Liver (tissue), 9 donors: ENCODE results near the genes TLCD4, SNX7 and PLPPR5.

GRCh38 chr1:94819207-94819643 lies 932 bp upstream of the SLC44A3 start:
- PRO-cap, 5 experiments = no peak in any of the 5 experiments
- RAMPAGE, long total RNA, 2 experiments = no peak in any of the 2 experiments
- RRBS = no CpG with 5 or more reads among the region's 3 CpGs

DNA sequence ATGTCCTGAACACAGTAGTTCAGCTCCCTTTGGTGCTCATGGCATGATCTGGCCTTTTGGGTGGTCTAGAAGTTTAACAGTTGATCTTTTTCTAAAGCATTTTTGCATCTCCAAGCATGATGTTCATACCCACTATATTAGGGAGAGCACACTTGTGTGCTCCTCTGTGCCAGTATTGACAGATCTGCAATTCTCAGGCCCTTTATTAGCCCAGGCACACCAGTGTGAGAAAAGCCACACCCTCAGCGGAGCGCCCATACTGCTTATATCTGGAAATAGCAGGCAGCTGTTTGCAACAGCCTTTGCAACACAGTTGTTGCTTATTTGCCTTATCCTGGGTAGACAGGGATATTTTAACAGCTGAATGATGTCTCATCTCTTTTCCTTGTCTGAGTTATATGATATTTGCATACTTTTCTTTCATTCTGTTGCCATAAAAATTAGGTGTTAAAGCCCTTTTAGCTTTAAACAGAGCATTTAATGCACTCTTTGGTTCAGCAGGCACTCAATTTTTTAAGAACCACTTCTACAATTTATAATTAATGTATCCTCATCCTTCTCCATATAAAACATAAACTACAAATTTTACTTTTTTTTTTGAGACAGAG lies 34.0 kb downstream of the CNN3 start:
- PRO-cap, 5 experiments = no peak in any of the 5 experiments
- RAMPAGE, long total RNA, 2 experiments = no peak in any of the 2 experiments
- RRBS = no CpG with 5 or more reads among the region's 2 CpGs

DNA sequence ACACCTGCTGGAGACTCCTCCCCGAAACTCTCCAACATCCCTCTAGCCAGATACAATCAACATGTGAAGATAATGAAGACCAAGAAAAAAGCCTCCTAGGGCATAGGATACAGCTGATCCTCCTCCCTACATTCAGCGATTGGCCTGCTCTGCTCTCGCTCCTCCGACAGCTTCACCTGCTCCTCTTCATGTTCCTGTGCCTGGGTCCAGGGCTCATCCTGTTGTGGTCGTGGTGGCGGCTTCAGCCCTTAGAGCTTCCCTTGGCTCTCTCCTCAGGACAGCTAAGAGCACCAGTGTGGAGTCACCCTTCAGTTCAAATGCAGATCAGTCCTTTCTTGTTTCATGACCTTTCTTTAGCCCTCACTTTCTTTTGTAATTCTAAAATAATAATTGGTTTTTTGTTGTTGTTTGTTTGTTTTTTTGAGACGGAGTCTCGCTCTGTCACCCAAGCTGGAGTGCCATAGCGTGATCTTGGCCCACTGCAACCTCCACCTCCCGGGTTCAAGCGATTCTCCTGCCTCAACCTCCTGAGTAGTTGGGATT lies 18.7 kb downstream of the CNN3 start:
- PRO-cap, 5 experiments = no peak in any of the 5 experiments
- RAMPAGE, long total RNA, 2 experiments = no peak in any of the 2 experiments
- RRBS = no CpG with 5 or more reads among the region's 11 CpGs

- PRO-cap, 5 experiments = peak in 1 of 5 experiments; most common minus-strand start chr1:94928265 (in 1)
- RAMPAGE, long total RNA, 2 experiments = no peak in any of the 2 experiments
- RRBS = no CpG with 5 or more reads among the region's 7 CpGs
Measured at GRCh38 chr1:94928228-94929064, 1.5 kb upstream of the CNN3 start.

DNA sequence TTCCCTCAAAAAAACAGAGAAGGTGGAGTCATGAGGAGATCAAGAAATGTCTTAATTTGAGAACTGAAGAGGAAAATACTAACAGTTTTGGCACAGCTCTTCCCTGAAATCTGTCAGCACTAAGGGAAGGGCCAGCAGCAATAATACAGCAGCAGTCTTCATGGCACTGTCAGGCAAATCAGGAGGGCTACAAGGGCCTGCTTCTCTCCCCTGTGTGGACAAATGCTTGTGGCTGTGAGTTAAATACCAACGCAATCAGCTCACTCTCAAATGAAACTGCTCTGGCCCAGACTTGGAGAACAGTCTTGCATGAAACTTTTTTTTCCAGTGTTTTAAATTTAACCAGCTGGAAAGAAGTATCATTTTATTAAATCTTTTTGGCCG lies 20.5 kb upstream of the CNN3 start:
- PRO-cap, 5 experiments = no peak in any of the 5 experiments
- RAMPAGE, long total RNA, 2 experiments = no peak in any of the 2 experiments
- RRBS = no CpG with 5 or more reads among the region's 2 CpGs

DNA sequence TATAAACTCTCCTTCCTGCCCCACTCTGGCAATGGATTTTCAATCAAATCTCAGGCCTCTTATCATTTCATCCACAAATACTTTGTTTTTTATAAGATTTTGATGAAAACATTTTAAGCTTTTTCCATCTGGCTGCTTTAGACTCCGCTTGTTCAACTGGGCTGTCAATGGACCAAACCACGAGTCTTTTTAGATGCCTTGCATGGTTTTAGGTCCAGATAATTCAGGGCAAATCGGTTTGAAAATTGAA lies 46.3 kb upstream of the CNN3 start:
- PRO-cap, 5 experiments = no peak in any of the 5 experiments
- RAMPAGE, long total RNA, 2 experiments = no peak in any of the 2 experiments
- RRBS = no CpG with 5 or more reads among the region's 3 CpGs

DNA sequence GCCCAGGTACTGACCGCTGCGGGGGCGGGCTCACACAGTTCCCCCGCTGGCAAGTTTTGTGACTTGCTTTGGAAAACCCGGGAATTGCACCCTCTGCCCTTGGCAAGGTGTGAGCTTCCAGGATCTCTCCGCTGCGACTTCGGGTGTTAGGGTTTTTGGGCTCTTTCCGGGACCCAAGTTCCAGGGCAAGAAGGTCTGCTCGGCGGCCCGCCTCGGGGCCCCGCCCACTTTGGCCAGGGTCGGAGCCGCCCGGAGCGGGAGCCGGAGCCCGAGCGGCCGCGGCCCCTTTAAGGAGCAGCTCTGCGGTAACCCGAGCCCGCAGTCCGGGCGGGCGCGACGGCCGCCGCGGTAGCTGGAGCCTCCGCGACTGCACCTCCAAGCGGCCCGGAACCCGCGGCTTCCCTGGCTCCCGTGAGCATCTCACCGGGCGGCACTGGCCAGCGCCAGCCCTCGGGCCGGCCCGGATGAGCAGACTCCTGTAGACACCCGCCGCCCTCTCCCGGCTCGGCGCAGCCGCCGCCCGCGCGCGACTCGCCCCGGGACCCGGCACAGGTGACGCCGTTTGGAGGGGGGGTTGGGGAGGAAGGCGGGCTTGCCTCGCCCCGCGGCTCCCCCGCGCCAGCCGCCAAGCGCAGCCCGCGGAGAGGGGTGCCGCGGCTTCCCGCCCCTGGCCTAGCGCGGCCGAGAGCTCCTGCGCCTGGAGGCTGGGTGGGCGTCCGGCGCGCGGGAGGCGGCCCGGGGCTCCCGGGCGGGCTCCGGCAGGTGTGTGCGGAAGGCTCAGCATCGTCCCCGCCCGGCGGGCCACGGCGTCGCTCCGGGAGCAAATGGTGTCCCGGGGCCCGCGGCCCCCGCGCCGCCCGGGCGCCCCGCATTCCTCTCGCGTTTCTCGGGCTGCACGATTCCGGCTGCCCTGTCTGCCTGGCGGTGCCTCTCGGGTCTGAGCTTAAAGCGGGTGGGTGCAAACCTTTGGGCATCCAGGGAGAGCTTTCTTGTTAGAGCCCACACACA lies at the start of gene TLCD4:
TLCD4 (plus strand) TSS at position 290 of the 1,008 bp plus-strand sequence.
- PRO-cap, 5 experiments = peak in 5 of 5 experiments; most common plus-strand start position 319 of the sequence (in 5); most common minus-strand start position 130 of the sequence (in 4)
- RAMPAGE, long total RNA, 2 experiments = no peak in any of the 2 experiments
- RRBS = 2% methylated on average over 56 of the region's 116 CpGs

DNA sequence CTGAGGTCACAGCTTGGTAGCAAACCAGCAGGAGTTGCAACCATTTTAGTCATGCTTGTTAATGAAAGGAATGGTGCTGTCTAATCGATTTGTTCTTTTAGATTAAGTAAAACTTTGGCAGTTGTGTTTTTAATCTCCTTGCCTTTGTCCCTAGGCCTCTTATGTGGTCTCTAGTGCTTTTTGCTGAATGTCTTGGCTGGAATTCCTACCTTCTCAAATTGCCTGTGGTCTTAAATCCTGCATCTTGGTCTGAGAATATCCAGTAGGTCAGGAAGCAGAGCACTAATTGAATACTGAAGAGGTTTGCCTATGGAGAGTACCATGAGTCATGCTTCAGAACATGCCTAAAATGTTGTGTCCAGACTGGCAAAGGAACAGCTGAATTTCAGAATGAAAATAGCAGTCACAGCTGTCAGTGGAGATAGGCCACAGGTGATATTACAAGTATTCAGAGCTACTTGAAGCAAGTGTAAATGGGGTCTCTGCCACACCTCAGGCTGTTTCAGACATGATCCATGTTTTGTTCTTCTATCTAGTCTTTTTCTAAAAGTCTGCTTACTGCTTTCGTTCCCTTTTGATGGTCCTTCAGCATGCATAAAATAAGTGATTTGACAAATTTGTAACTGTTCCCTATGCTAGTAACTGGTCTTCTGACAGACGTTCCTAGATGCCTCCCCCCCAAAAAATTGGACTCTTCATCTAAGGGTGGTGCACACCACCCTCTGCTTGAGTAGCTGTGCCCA lies 36.1 kb upstream of the RWDD3 start:
- PRO-cap, 5 experiments = no peak in any of the 5 experiments
- RAMPAGE, long total RNA, 2 experiments = no peak in any of the 2 experiments
- RRBS = no CpG with 5 or more reads among the region's 3 CpGs

GRCh38 chr1:95247590-95248137 lies 13.7 kb downstream of the RWDD3 start:
- PRO-cap, 5 experiments = no peak in any of the 5 experiments
- RAMPAGE, long total RNA, 2 experiments = no peak in any of the 2 experiments
- RRBS = no CpG with 5 or more reads among the region's 4 CpGs

DNA sequence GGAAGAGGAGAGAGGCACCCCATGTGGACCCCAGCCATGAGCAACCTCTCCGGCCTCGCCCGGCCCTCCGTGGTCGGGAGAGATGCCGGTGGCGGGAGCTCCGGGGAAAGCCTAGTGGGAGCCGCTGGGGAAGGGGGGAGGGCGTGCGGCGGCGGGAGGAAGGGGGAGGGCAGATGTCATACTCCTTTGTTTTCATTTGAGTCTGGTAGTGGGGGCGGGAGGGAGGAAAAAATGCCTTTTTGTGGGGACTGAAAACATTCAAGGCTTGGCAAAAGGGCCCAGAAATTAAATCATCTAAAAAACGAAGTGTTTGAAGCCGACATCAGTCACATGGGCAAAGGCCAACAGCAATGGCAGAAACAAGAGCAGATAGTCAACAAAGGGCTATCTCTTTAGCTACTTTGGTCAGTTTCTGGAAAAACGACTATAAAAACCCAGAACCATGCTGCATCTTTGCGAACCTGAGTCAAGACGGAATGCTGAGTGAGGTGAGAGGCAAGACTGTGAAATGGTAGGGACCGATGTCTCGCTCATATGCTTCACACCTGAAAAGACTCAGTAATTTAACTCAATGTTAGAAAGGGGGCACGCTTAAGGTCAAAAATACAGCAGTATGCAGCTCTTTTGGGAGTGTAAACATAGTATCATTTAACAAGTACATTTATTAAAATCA lies 862 bp downstream of the PTBP2 start:
- PRO-cap, 5 experiments = no peak in any of the 5 experiments
- RAMPAGE, long total RNA, 2 experiments = no peak in any of the 2 experiments
- RRBS = no CpG with 5 or more reads among the region's 22 CpGs

DNA sequence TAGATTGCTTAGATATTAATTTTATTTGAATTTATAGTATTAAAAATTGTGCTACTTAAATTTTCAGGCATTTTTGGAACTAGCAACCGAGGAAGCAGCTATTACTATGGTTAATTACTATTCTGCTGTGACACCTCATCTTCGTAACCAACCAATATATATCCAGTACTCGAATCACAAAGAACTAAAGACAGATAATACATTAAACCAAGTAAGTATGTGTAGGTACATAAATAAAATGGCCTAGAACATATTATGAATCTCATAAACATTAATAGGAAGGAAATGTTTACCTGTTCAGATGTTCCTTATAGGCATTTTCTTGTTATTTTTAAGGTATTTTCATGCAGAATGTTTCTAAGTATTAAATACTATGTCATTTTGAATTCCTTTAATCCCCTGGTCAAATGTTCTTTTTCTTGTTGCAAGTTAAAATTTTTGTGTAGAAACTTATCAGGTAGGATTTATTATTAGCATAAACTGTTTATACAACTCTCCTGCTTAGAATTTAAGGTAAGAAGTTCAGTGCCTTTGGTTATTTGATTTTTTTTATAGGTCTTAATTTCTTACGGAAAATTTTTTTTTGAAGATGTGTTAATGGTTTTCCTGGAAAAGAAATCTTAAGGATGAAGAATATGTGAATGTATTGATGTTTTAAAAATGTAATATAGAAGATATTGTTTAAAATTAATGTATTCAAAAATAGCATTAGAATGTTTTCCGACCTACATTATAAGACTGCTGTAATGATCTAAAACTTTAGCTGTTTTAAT lies 49.2 kb downstream of the PTBP2 start:
- PRO-cap, 5 experiments = no peak in any of the 5 experiments
- RAMPAGE, long total RNA, 2 experiments = no peak in any of the 2 experiments
- RRBS = no CpG with 5 or more reads among the region's 5 CpGs

DNA sequence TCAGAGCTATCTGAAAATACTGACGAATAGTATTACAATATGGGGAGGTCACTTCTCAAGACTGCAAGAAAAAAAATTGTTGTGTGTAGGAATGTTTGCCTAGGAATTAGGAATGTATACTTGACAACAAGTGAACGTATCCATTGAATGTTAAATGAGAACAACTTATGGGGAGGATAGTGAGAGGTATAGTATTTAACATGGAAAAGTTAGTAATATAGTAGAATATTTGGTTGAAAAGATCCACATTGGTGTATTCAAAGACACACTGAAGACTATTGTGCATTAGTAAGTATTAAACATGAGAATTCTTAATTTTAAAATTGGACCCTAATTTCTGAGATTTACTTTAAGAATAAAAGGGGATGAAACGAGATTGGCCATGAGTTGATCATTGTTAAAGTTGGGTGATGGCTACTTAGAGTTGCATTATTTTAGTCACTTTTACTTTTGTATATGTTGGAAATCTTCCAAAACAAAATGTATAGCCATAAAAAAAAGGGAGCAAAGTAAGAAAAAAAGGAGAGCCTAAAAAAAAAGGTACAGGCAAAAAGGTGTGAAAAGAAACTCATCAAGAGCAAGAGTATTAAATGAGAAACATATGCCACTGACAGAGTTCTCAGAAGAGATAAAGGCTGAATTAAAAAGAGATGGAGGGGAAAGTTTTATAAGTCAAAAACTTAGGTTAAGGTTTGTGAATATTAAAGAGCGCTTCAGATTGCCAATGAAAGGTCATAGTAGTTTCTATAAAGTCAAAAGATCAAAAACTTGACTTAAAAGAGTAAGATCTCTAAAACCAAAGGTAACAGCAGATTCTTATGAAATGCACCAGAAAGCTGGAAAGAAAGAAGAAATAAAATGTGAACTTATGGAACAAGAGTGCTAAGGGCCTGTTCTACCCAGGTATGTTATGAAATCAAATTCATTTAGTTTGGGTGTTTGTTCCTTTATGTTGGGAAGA lies 81.6 kb downstream of the PTBP2 start:
- PRO-cap, 5 experiments = no peak in any of the 5 experiments
- RAMPAGE, long total RNA, 2 experiments = no peak in any of the 2 experiments
- RRBS = no CpG with 5 or more reads among the region's 4 CpGs

DNA sequence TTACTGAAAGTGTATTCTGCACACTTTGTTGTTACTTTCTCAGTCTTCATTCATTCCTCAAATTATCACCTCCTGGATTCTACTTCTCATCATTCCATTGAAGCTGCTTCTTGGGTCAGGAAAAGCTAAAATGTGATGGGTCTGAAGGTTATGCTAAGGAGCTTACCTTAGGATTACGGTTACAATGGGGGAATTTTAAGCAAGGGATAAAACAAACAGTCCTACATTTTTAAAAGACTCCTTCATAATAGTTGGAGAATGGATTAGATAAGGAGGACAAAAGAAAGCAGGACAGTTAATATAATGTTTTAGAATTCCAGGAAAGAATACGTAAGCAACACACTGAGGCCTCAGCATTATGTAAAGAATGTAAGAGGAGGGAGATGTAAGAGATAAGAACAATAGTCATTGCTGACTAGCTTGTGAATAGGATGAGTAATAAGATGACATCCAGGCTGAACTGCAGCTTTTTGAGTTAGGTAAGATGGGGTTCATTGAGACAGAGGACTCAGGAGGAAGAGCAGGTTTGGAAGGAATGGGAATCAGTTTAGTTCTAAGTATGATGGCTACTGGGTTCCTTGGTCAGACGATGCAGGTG lies 372.6 kb downstream of the PTBP2 start:
- PRO-cap, 5 experiments = no peak in any of the 5 experiments
- RAMPAGE, long total RNA, 2 experiments = no peak in any of the 2 experiments
- RRBS = no CpG with 5 or more reads among the region's 3 CpGs

GRCh38 chr1:98660830-98661259 lies 676 bp upstream of the SNX7 start:
- PRO-cap, 5 experiments = no peak in any of the 5 experiments
- RAMPAGE, long total RNA, 2 experiments = no peak in any of the 2 experiments
- RRBS = no CpG with 5 or more reads among the region's 8 CpGs

- PRO-cap, 5 experiments = peak in 5 of 5 experiments; most common plus-strand start chr1:98661723 (in 3); most common minus-strand start chr1:98662139 (in 5)
- RAMPAGE, long total RNA, 2 experiments = no peak in any of the 2 experiments
- RRBS = 3% methylated on average over 40 of the region's 87 CpGs
Measured at GRCh38 chr1:98661526-98662600, at the start of gene SNX7. Gene SNX7 (plus strand): TSS chr1:98661721.

- PRO-cap, 5 experiments = no peak in any of the 5 experiments
- RAMPAGE, long total RNA, 2 experiments = no peak in any of the 2 experiments
- RRBS = no CpG with 5 or more reads among the region's 4 CpGs
Measured at GRCh38 chr1:98698321-98698936, 36.9 kb downstream of the SNX7 start.

GRCh38 chr1:99004317-99005261 lies at the start of gene PLPPR5:
Gene PLPPR5 (minus strand): TSS chr1:99004861.
- PRO-cap, 5 experiments = no peak in any of the 5 experiments
- RAMPAGE, long total RNA, 2 experiments = no peak in any of the 2 experiments
- RRBS = 4% methylated on average over 53 of the region's 103 CpGs

DNA sequence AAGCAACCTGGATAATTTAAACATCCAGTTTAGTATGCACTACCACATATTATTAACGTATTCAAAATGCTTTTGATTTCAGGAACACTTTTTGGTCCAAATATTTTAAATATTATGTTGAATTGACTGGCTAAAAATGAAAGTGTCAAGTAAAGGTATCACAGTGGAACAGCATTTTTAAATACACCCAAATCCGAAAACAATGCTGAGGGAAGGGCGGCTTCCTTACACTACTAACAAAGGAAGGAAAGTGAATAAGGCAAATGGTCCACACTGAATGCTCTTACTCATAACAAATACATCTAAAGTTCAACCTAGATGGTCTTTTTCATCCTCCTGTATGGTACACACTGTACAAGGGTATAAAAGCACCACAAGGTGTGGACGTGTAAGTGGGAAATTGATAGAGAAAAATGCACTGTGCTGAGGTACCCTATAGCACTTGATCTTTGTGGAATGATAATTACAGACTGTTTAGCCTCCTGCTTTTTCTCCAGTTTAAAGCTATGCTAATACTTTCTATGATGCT lies 7.1 kb upstream of the PALMD start:
- PRO-cap, 5 experiments = no peak in any of the 5 experiments
- RAMPAGE, long total RNA, 2 experiments = no peak in any of the 2 experiments
- RRBS = no CpG with 5 or more reads among the region's 4 CpGs

GRCh38 chr1:99645208-99645561 lies 728 bp upstream of the PALMD start:
- PRO-cap, 5 experiments = peak in 4 of 5 experiments; most common plus-strand start chr1:99645506 (in 2); most common minus-strand start chr1:99645359 (in 2)
- RAMPAGE, long total RNA, 2 experiments = no peak in any of the 2 experiments
- RRBS = no CpG with 5 or more reads among the region's 5 CpGs

DNA sequence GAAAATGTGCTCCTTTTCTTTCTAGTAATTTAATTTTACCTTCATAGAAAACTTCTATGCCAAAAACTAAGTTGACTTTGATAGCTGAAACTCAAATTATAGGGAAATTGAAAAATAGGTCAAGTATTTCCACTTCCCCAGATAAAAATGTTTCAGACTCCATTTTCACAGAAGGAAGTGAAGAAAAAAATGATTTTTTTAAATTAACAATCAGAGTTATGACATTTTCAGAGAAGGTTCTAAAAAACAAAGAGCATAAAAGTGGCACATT lies 6.2 kb downstream of the FRRS1 start:
- PRO-cap, 5 experiments = no peak in any of the 5 experiments
- RAMPAGE, long total RNA, 2 experiments = no peak in any of the 2 experiments